HepG2 (cell line): ENCODE measurements around a stretch of chr2.

GRCh38 chr2:230342249-230342802 is 15.3 kb downstream of the SP140L start:
- RRBS, 2 experiments, result no CpG with 5 or more reads among the region's 16 CpGs
CAGE:
- cytosol, long polyA minus RNA, result no peak
- cytosol, long polyA plus RNA, result no peak
- long polyA plus RNA, result no peak
- nucleus, long polyA minus RNA, result no peak
- nucleus, long polyA plus RNA, result no peak

GRCh38 chr2:230731022-230731407 is 18.4 kb downstream of the CAB39 start:
- RRBS, 2 experiments, result no CpG with 5 or more reads among the region's 2 CpGs
CAGE:
- cytosol, long polyA minus RNA, result no peak
- cytosol, long polyA plus RNA, result no peak
- long polyA plus RNA, result no peak
- nucleus, long polyA minus RNA, result no peak
- nucleus, long polyA plus RNA, result no peak

DNA sequence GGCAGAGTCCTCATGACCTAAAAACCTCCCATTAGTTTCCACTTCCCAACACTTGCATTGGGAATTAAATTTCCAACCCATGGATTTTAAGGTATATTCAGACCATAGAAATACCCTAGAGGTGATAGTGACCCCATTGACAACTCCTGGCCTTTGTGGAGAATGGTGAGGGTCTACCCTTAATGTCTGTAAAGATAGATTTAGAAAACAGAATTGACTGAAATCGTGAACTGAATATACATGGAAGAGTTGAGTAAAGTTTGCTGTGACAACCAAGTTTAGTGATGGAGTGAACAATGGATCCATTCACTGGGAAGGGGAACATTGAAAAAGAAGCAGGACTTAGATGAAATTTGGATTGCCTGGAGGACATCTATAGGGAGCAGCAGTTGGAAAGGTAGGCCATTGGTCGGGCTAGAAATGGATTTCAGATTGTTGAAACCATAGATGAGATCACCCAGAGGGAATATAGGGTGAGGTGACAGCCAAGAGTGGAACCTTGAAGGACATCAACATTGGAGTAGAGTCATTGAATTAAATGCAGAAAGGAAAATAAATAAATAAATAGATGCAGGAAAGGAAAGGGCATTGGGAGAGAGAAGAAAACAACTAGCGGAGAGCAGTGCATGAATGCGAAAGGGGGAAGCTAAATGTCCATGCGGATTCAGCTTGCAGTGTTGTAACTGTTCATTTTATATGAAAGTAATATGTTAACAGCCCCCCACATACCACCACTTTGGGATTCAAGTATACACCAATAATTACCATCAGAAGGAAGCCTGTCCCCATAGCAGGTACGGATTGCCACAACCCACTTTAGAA is 40.1 kb downstream of the CAB39 start:
- RRBS, 2 experiments, result no CpG with 5 or more reads among the region's 6 CpGs
CAGE:
- cytosol, long polyA minus RNA, result no peak
- cytosol, long polyA plus RNA, result no peak
- long polyA plus RNA, result no peak
- nucleus, long polyA minus RNA, result no peak
- nucleus, long polyA plus RNA, result no peak

- RRBS, 2 experiments, result no CpG with 5 or more reads among the region's 3 CpGs
CAGE:
- cytosol, long polyA minus RNA, result no peak
- cytosol, long polyA plus RNA, result no peak
- long polyA plus RNA, result no peak
- nucleus, long polyA minus RNA, result no peak
- nucleus, long polyA plus RNA, result no peak
Measured at GRCh38 chr2:230770719-230771314, 58.2 kb downstream of the CAB39 start.

DNA sequence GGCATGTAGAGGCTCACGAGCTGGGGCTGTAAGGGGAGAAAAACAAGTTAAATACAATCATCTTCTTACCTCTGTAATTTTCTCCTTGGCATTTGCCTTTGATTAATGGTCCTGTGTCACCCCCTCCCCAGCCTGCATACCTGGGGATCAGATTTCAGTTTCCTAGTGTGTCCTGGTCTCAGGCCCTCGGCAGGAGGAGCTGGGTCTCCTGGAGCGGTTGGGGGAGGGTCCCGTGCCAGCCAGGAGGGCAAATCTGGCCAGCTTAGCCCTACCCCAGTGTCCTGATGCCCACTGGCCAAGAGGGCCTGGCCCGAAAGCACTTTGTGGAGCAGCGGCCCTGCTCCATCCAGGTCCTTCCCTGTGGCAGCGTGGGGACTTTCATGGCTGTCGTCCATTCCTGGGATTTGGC is 3.8 kb downstream of the ITM2C start:
- RRBS, 2 experiments, result no CpG with 5 or more reads among the region's 8 CpGs
CAGE:
- cytosol, long polyA minus RNA, result no peak
- cytosol, long polyA plus RNA, result no peak
- long polyA plus RNA, result no peak
- nucleus, long polyA minus RNA, result no peak
- nucleus, long polyA plus RNA, result no peak

DNA sequence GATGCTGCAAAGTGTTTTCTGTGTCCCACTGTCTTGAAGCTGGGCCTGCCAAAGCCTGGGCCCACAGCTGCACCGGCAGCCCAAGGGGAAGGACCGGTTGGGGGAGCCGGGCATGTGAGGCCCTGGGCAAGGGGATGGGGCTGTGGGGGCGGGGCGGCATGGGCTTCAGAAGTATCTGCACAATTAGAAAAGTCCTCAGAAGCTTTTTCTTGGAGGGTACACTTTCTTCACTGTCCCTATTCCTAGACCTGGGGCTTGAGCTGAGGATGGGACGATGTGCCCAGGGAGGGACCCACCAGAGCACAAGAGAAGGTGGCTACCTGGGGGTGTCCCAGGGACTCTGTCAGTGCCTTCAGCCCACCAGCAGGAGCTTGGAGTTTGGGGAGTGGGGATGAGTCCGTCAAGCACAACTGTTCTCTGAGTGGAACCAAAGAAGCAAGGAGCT is 13.6 kb downstream of the ITM2C start:
- RRBS, 2 experiments, result no CpG with 5 or more reads among the region's 7 CpGs
CAGE:
- cytosol, long polyA minus RNA, result no peak
- cytosol, long polyA plus RNA, result no peak
- long polyA plus RNA, result no peak
- nucleus, long polyA minus RNA, result no peak
- nucleus, long polyA plus RNA, result no peak

DNA sequence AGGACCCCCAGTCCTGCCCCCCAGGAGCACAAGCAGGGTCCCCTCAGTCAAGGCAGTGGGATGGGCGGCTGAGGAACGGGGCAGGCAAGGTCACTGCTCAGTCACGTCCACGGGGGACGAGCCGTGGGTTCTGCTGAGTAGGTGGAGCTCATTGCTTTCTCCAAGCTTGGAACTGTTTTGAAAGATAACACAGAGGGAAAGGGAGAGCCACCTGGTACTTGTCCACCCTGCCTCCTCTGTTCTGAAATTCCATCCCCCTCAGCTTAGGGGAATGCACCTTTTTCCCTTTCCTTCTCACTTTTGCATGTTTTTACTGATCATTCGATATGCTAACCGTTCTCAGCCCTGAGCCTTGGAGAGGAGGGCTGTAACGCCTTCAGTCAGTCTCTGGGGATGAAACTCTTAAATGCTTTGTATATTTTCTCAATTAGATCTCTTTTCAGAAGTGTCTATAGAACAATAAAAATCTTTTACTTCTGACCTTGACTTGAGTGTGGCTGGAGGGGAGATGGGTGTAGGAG is 14.1 kb downstream of the ITM2C start:
- RRBS, 2 experiments, result no CpG with 5 or more reads among the region's 9 CpGs
CAGE:
- cytosol, long polyA minus RNA, result no peak
- cytosol, long polyA plus RNA, result no peak
- long polyA plus RNA, result no peak
- nucleus, long polyA minus RNA, result no peak
- nucleus, long polyA plus RNA, result no peak

DNA sequence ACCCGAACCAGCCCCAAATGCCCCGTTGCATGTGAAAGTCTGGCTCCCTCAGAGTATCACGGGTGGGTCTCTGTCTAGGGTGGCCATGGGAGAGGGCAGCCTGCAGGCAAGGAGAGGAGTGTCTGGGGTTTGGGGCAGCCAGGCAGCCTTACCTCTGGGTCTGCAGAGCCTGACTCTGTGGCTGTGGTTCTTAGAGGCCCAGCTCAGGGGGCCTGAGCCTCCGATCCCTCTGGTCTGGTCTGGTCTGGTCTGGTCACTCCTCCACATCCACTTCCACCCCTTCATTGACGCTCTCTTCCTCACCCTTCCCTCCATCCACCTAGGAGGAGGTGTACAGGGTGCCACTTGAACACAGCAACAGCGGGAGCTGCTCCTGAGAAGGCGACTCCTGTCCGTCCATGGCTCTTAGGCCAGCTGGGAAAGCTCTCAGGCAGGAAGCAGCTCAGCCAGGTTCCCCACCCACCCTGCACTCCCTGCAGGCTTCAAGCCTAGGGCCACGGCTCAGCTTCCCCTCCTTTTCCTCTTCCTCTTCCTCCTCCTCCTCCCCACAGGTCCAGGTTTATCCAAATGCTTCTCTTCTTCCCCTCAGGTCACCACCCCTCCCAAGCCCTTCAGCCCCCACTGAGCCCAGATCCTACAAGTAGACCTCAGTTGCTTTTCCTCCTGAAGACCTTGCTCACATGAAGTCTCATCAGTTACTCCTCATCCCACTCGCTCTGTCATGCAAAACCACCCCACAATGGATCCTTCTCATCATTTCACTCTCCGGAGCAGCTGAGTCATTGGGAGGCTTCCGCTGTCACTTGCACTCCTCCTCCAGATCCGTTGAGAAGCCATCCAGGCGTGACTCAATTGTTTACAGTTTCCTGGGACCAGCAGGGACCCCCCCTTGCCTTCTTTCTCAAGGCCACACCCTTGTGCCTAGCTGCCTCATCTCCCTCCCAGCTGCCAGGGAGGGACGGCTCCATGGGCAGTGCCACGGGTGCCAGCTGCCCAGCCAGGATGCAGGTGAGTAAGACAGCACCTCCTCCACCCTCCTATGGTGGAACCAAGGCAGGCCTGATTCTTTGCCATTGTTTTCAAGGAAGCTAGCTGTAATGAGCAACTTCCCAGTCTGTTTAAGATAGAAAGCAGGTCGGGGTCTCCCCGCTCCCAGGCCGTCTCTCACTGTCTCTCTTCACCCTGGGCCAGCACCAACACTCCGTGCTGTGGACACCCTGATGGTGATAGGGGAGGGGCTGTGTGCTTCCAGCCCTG is 16.6 kb downstream of the GPR55 start:
- RRBS, 2 experiments, result no CpG with 5 or more reads among the region's 20 CpGs
CAGE:
- cytosol, long polyA minus RNA, result no peak
- cytosol, long polyA plus RNA, result no peak
- long polyA plus RNA, result no peak
- nucleus, long polyA minus RNA, result no peak
- nucleus, long polyA plus RNA, result no peak

DNA sequence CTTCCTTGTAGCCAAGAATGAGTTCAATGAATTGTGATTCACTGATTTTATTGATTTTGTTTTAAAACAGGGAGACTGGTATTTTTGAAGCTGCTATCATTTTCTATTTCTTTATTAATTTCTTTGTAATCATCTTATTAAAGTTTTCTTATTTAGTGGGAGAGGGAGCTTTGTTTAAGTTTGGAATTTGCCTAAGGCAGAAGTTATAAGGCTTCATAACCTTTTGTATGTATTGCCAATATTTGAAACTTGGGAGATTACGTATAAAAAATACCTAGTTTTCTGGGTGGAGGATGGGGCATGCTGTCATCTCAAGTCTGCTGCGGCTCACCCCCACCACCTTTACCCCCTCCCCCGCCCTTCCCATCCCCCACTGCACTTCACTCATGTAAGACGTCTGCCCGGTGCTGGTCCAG is 7.9 kb upstream of the PSMD1 start:
- RRBS, 2 experiments, result no CpG with 5 or more reads among the region's 5 CpGs
CAGE:
- cytosol, long polyA minus RNA, result no peak
- cytosol, long polyA plus RNA, result no peak
- long polyA plus RNA, result no peak
- nucleus, long polyA minus RNA, result no peak
- nucleus, long polyA plus RNA, result no peak

- RRBS, 2 experiments, result no CpG with 5 or more reads among the region's 8 CpGs
CAGE:
- cytosol, long polyA minus RNA, result no peak
- cytosol, long polyA plus RNA, result no peak
- long polyA plus RNA, result no peak
- nucleus, long polyA minus RNA, result no peak
- nucleus, long polyA plus RNA, result no peak
Measured at GRCh38 chr2:231138678-231139069, 13.8 kb upstream of the HTR2B start.

GRCh38 chr2:231299347-231299921 is 96.1 kb upstream of the B3GNT7 start:
- RRBS, 2 experiments, result no CpG with 5 or more reads among the region's 7 CpGs
CAGE:
- cytosol, long polyA minus RNA, result no peak
- cytosol, long polyA plus RNA, result no peak
- long polyA plus RNA, result no peak
- nucleus, long polyA minus RNA, result no peak
- nucleus, long polyA plus RNA, result no peak

- RRBS, 2 experiments, result no CpG with 5 or more reads among the region's 14 CpGs
CAGE:
- cytosol, long polyA minus RNA, result no peak
- cytosol, long polyA plus RNA, result no peak
- long polyA plus RNA, result no peak
- nucleus, long polyA minus RNA, result no peak
- nucleus, long polyA plus RNA, result no peak
Measured at GRCh38 chr2:231321516-231322171, 73.9 kb upstream of the B3GNT7 start.

DNA sequence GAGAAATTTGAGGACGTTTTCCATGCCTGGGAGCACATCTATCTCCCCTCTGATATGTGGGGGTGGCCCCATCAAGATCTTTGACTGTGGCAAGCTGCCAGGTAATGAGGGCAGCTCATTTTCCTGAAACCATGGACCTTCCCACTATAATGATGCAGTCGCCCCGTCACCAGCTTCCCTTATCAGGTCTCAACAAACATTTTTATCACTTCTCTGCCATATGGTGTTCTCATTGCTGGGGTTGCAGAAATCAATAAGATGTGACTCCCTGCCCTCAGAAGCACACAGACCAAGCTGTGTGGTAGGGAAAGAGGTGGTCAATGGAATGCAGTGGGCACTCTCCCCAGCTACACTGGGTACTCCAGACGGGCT is 48.4 kb upstream of the B3GNT7 start:
- RRBS, 2 experiments, result no CpG with 5 or more reads among the region's 4 CpGs
CAGE:
- cytosol, long polyA minus RNA, result no peak
- cytosol, long polyA plus RNA, result no peak
- long polyA plus RNA, result no peak
- nucleus, long polyA minus RNA, result no peak
- nucleus, long polyA plus RNA, result no peak

DNA sequence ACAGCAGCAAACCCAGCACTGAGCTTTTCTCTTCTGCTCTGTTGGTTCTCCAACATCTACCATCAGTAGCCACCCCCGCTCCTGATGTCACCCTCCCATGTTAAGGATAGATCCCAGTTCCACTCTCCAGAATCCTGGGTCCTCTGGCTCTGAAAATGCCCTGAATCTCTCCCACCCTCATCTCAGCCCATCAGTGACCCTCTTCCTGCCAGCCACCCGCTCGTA is 13.0 kb upstream of the B3GNT7 start:
- RRBS, 2 experiments, result no CpG with 5 or more reads among the region's 3 CpGs
CAGE:
- cytosol, long polyA minus RNA, result no peak
- cytosol, long polyA plus RNA, result no peak
- long polyA plus RNA, result no peak
- nucleus, long polyA minus RNA, result no peak
- nucleus, long polyA plus RNA, result no peak

DNA sequence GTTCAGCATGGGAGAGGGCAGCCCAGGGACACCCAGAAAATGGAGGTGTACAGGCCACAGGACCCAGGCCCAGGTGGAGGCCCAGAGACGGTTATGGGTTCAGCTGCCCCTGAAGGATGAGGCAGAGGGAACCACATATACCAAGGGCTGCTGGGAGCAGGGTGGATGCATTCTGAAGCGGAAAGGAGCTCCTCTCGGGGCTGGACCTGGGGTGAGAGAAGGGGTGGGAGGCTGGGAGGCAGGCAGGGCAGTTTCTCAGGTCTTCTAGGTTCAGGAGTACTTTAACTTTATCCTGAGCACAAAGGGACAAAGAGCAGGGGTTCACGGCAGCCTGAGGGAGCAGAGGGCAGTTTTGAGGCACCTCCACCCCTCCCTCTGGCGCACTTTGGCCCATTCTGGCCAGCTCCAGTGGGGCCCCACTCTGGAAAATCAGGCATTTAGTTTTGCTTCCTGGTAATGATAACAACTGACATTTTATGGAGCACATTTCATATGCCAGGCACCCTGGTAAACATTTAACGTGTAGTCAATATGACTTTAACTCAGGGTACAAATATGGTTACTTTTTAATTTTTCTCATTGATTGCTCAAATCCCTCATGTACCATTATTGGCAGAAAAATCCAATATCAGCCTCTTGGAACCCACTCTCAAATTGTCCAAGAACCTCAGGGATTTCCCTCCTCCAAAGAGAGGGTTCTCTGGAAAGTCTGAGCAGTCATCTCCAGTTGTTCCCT is 14.3 kb downstream of the B3GNT7 start:
- RRBS, 2 experiments, result no CpG with 5 or more reads among the region's 6 CpGs
CAGE:
- cytosol, long polyA minus RNA, result no peak
- cytosol, long polyA plus RNA, result no peak
- long polyA plus RNA, result no peak
- nucleus, long polyA minus RNA, result no peak
- nucleus, long polyA plus RNA, result no peak

- RRBS, 2 experiments, result no CpG with 5 or more reads among the region's 18 CpGs
CAGE:
- cytosol, long polyA minus RNA, result no peak
- cytosol, long polyA plus RNA, result no peak
- long polyA plus RNA, result no peak
- nucleus, long polyA minus RNA, result no peak
- nucleus, long polyA plus RNA, result no peak
Measured at GRCh38 chr2:231464556-231464682, 135 bp upstream of the NCL start.

DNA sequence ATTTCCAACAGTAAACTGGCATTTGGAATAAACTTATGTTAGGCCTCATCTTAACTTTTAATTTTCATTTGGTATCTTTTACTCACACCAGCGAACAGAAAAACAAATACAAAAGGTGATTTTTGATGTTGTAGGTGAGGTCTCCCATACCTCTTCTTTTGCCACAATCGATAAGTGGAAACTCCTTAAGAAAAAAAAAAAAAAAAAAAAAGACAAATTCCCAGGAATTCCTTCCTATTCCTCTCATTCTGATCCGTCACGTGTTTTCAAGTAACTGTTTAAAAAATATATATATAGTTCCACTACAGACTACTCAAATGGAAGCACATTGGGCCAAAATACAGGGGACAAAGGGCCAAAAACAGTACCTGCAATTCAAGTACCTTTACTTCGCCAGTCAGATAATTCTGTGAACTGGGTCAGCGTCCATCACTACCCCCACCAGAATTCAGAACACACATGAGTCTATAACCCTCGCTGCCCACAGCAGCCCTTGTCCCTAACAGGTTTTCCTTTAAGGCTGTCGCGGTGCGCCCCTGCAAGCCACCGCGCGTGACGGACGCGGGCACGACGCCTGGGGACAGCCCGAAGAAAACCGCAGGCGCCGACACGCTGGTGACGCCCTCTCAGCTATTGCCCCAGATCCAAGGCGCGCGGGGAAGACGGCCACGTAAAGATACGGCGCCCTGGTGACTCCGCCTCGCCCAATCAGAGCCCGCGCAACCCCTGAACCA is 16.4 kb downstream of the NMUR1 start:
- RRBS, 2 experiments, result no CpG with 5 or more reads among the region's 35 CpGs
CAGE:
- cytosol, long polyA minus RNA, result no peak
- cytosol, long polyA plus RNA, result no peak
- long polyA plus RNA, result no peak
- nucleus, long polyA minus RNA, result no peak
- nucleus, long polyA plus RNA, result no peak

DNA sequence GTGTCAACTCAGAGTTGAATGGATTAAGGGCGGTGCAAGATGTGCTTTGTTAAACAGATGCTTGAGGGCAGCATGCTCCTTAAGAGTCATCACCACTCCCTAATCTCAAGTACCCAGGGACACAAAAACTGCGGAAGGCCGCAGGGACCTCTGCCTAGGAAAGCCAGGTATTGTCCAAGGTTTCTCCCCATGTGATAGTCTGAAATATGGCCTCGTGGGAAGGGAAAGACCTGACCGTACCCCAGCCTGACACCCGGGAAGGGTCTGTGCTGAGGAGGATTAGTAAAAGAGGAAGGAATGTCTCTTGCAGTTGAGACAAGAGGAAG is 15.8 kb upstream of the TEX44 start:
- RRBS, 2 experiments, result no CpG with 5 or more reads among the region's 6 CpGs
CAGE:
- cytosol, long polyA minus RNA, result no peak
- cytosol, long polyA plus RNA, result no peak
- long polyA plus RNA, result no peak
- nucleus, long polyA minus RNA, result no peak
- nucleus, long polyA plus RNA, result no peak

GRCh38 chr2:231611675-231612755 is 19.4 kb downstream of the TEX44 start:
- RRBS, 2 experiments, result no CpG with 5 or more reads among the region's 20 CpGs
CAGE:
- cytosol, long polyA minus RNA, result no peak
- cytosol, long polyA plus RNA, result no peak
- long polyA plus RNA, result no peak
- nucleus, long polyA minus RNA, result no peak
- nucleus, long polyA plus RNA, result no peak

DNA sequence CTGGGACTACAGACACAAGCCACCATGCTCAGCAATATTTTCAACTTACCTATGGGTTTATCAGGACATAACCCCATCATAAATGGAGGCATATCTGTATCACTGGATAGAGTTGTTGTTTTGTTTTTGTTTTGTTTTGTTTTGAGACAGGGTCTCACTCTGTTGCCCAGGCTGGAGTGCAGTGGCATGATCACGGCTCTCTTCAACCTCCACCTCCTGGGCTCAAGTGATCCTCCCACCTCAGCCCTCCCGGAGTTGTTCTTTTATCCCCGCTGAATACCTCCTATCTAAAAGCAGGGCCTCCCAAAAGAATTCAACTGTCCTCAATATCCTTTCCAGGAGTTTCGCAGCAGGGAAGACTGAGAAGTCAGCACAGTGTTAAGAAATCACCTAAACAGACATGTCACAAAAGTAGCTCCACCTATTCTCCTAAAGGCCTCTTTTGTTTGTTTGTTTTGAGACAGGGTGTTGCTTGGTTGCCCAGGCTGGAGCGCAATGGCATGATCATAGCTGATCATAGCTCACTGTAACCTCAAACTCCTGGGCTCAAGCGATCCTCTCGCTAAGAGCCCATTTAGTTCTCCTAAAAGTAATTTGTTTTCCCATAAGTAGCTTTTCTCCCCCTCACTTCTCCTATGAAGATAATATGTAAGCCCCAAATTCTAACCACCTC is 53.7 kb downstream of the TEX44 start:
- RRBS, 2 experiments, result no CpG with 5 or more reads among the region's 7 CpGs
CAGE:
- cytosol, long polyA minus RNA, result no peak
- cytosol, long polyA plus RNA, result no peak
- long polyA plus RNA, result no peak
- nucleus, long polyA minus RNA, result no peak
- nucleus, long polyA plus RNA, result no peak